ENCODE results near the gene CCDC169.

DNA sequence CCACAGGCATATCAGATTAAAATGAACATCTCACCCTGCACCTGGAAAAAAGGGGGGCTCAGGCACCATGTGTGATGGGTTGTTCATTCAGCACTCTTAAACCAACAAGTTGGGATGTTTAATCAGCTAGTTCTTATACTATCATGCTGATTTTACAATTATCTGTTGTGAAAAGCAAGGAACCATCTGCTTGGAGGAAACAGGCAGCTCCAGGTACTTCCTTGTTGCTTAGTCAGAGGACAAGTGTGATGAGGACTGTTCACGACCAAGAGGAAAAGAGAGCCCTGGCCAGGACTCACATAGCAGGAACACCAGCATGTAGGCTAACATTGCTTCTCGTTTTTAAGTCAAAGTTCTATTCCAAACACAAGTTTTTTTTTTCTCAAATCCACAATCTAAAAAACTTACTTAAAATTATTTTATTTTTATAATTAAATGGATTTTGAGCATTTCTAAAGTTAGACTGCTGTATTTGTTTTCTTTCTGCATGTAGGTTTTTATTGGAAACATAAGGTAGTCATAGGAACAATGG lies 81.1 kb upstream of the FRY start:
- PRO-cap, result no peak

DNA sequence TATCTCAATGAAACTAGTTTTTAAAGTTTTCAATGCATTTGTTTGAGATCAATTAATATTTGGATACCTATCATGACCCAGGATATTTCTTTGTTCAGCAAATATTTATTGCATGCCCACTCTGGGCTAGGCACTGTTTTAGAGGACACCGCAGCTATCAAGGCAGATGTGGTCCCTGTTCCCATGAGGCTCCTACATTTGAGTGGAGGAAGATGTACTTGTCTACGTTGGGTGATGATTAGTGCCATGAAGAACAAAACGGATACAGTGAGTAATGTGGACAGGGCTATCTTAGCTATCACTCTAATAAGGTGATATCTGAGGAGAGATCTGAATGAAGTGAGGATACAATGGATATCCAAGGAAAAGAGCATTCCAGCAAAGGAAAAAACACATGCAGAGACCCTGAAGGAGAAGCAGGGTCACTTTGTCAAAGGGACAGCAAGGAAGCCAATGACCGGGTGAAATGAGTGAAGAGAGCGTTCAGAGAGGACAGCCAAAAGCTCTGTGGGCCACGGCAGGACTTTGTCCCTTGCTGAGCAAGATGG lies 16.7 kb downstream of the ZAR1L start:
- PRO-cap, result no peak

GRCh38 chr13:32337876-32338600 lies 22.7 kb downstream of the BRCA2 start:
- PRO-cap, result no peak

DNA sequence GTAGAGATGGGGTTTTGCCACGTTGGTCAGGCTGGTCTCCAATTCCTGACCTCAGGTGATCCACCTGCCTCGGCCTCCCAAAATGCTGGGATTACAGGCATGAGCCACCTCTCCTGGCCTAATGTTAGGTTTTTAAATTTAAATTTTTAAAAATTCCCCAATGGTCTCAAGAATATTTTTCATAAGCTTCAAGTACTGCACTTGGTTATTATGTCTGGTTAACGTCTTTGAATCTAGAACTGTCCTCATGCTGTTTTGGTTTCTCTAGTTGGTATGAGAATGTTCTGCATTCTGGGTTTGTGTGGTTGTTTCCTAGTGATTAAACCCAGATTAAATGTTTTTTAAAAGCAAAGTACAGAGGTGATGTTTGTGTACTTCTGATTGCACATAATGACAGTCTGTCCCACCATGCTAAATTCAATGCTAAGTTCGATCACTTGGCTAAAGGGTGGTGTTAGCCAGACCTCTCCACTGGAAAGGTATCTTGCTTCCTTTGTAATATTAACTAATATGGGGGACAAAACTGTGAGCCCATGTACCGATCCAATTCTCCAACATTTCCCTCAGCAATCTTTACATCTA lies 14.7 kb downstream of the N4BP2L1 start:
- PRO-cap, result no peak

- PRO-cap, result no peak
Observed at GRCh38 chr13:32425211-32425536, 2.8 kb downstream of the N4BP2L1 start.

GRCh38 chr13:32502627-32503303 lies 35.8 kb downstream of the N4BP2L2 start:
- PRO-cap, result no peak

DNA sequence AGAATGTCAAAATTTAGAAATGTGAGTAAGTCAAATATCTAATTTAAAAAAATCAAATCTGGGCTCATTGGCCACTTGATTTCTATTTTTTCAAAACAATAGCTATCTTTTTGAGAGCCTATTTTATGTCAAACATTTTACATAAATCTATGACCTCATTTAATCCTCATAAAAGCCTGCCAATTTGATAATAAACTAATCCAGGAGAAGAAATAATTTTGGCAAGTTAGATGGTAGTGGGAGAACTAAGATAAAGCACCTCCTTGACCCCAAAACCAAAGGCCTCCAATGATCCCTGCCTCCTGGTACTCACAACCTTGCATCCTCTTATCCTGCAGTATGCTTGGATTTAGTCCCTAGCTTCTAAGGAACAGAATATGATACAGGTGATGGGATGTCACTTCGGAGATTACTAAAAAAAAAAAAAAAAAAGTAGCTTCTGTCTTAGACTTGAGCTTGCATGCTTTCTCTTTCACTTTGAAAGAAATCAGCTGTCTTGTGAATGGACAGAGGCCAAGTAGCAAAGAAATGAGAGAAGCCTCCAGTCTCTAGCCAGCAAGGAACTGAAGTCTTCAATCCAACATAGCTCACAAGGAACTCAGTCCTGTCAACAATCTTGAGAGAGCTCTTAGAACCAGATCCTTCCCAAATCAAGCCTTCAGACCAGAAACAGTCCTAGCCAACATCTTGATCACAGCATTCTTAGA lies 8.0 kb downstream of the N4BP2L2 start:
- PRO-cap, result no peak

DNA sequence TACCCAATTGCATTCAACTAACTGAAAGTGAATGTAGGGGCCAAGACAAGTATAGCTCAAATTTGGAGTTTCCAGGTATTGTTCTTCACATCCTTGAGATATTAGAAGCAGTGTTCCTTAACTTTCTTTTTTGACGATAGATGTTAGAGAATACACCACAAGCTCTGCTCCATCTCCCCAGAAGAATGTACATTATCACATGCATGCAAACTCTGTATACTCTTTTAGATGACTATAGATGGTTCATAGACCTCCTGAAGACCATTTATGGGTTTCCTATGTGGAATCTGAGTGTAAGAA lies 43.7 kb downstream of the PDS5B start:
- PRO-cap, result no peak

GRCh38 chr13:33126981-33127387 lies 110.8 kb downstream of the KL start:
- PRO-cap, result no peak

DNA sequence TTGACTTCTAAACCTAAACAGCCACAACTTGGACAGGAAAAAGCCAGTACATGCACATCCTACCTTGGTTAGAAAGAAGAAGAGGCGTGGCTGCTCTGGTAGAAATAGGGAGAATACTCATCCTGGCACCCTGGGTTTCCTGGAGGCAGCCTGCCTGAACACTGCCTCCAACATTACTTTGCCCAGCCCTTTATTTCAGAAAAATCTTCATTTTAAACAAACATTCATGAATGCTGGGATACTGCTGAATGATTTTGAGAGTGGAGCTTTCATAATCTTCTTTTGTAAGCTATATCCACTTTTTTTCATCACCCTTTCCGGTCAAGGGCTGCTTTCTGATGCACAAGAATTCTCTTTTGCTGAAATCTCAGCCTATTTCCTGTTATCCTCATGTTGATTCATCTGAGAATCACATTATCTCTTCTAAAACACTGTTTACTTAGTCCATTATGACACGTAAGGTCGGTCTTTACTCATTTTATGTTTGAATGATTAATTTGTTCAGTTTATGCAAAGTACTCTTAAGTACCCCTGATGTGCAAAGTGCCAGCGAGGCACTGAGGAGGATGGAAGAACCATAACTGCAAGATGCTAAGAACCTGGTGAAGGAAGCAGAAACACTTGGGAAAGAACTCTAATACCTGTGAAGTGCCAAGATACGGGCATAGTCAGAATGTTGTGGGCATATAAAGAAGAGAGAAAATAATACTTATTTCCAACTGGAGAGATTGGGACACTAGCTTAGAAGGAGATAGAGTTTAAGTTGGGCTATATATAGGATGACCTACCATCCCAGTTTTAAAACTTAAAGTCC lies 55.1 kb downstream of the STARD13 start:
- PRO-cap, result no peak

DNA sequence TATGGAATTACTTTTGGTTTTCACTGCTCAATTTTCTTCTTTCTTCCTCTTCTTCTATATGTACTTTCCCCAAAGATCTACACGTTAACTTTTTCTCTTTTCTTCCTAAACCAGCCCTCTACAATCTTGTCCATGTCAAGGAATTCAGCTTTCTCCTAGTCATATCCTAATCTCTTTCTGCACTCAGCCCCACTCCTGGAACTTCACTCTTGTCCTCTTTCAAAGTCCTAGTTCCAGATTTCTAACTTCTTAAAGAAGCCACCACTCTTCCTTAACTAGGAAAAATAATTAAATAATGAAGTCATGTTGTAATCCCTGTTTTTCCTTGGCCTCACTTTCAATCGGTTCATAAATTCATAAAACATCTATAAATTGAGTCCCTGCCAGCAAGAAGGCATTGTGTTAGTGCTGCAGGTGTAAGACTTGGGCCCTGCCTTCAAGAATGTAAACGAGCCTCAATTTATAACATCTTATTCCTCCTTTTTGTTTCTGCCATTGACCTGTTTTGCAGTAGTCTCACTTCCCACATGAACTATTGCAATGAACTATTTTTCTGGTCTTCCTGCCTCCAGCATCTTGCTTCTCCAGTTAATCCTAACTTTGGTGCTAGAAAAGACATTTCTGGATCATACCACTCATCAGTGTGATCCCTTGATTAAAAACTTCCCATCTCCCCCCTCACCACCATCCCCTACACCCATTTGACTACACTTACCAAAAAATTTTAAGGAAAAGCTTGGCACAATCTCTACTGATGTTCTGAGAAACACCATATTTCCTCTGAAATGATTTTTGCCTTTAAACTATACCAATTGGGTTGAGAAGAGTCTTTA lies 48.4 kb downstream of the STARD13 start:
- PRO-cap, result no peak

- PRO-cap, result no peak
Observed at GRCh38 chr13:33282601-33283269, 2.8 kb downstream of the STARD13 start.

DNA sequence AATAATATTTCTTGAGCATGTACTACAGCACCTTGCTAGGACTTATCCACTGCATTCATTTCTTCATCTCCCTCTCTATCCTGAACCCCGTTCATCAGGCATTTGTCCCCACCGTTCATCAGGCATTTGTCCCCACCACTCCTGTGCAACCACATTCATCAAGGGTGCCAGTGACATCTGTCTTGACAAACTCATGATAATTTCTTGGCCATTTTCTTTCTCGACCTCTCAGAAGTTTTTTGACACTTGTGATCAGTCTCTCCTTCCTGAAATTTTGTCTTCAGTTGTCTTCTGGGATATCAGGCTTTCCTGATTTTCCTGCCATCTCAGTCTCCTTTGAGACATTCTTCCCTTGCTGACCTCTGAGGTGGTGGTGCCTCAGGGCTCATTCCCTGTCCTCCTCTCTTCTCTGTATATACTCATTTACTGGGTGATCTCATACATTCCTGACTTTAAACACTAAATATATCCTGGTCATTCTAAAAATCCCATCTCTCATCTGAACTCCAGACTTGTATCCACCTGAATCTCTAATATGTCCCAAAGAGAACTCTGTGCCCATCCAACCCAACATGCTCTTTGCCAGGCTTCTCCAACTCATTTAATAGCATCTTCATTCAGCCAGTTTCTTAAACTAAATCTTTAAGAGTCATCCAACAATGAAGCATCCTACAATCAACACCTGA lies 31.3 kb upstream of the STARD13 start:
- PRO-cap, result no peak

DNA sequence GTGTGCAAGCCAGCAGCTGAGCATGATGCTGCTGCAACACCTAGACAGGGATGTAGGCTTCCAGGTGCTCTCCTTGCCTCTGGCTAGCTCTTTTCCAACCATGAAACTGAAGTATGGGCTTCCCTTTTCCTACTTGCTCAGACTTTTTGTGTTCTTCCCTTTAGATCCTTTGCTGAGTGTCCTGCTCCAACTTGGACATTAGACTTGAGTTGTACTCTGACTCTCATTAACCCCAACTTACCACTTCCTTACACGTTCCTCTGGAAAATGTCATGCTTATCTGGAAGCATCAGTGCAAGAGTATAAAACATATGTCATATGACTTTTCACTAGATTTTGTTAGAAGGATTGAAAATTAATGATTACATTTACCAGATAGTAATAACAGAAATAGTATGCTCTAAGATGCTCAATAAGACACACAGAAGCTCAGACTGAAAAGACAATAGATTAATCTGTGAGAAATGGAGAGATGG lies 161.8 kb upstream of the STARD13 start:
- PRO-cap, result no peak

GRCh38 chr13:33800248-33800720 lies 17.7 kb upstream of the RFC3 start:
- PRO-cap, result no peak

GRCh38 chr13:33870276-33870858 lies 52.4 kb downstream of the RFC3 start:
- PRO-cap, result no peak

- PRO-cap, result no peak
Observed at GRCh38 chr13:35349469-35350084, 126.9 kb downstream of the MAB21L1 start.

DNA sequence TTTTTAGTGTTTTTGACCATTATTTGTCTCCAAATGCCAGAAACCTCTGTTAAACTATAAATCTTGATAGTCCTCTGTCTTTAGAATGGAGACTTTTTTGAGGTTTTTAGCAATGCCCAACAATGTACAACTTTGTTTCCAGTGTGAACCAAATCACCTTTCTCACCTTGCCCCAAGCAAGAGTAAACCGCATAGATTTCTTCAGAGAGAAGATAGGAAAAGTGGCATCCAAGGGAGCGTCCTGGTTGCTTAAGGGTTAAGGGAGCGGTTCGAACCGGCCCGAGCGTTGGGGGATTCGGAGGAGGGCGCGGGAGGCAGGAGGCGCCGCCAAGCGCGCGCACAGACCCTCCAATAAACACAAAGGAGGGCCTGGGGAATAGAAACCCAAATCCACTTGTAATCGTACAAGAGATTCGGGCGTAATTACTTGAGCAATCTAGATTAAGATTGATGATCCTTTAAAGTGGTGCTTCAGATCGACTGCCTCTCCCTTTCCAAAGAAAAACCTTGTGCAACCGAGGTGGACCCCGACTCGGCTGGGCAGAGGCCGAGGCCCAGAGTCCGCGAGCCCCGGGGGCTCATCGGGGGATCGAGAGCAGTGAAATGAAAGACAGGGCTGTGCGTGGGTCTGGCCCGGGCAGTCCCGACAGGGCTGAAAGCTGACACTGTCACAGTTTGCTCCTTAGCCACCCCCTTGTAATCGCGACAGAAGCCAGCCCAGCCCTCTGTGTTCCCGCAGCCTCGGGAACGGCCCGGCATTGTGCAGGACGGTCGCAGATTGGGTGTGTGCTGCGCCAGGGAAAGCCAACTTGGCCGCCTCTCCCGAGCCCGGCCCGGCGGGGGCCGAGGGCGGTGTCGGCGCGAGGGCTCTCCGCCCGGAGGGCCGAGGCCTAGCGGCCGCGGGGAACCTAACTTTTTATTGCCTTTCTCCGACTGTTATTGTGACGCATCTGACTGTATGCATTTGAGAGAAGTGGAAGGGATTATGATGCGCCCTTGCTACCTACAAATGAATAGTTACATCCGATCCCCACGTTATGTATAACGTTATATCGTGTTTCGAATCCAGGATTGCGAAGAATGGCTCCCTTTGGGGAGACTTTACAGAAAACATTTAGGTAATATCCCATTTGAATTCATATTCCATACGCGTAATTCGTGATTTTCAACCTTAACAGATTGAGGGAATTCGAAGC lies 5.6 kb downstream of the MAB21L1 start:
- PRO-cap, result unidirectional peak, plus-strand start at position 286 of the sequence; bidirectional peak, plus-strand start at position 758 of the sequence, minus-strand start at position 784 of the sequence

GRCh38 chr13:36297259-36298426 lies at the start of gene CCDC169:
CCDC169 (minus strand) TSS chr13:36297814.
- PRO-cap, result unidirectional peak, plus-strand start at chr13:36297476; bidirectional peak, plus-strand start at chr13:36297570, minus-strand start at chr13:36297577; bidirectional peak, plus-strand start at chr13:36297939, minus-strand start at chr13:36297851; bidirectional peak, plus-strand start at chr13:36298213, minus-strand start at chr13:36298155

GRCh38 chr13:36345403-36346189 lies 598 bp downstream of the SPART start:
- PRO-cap, result bidirectional peak, plus-strand start at chr13:36345657, minus-strand start at chr13:36345567; bidirectional peak, plus-strand start at chr13:36345914, minus-strand start at chr13:36345896; bidirectional peak, plus-strand start at chr13:36346234, minus-strand start at chr13:36346088

All from H9 (cell line).